ENCODE measurements around the genes TP53AIP1 and NFRKB.

GRCh38 chr11:128909454-128910045, 18.4 kb downstream of the KCNJ5 start:
CAGE:
- cytosol, long polyA minus RNA = start-site peak on the plus strand at chr11:128909696-128909700, 7 reads
- cytosol, long polyA plus RNA = no peak
- long polyA plus RNA = start-site peak on the plus strand at chr11:128909680-128909696, 22 and 20 reads in 2 replicates
- nucleus, long polyA minus RNA = start-site peak on the plus strand at chr11:128909657-128909718, 12 reads
- nucleus, long polyA plus RNA = start-site peak on the plus strand at chr11:128909656-128909691, 8 and 10 reads in 2 replicates; start-site peak on the plus strand at chr11:128909755-128909826, 6 and 12 reads in 2 replicates

DNA sequence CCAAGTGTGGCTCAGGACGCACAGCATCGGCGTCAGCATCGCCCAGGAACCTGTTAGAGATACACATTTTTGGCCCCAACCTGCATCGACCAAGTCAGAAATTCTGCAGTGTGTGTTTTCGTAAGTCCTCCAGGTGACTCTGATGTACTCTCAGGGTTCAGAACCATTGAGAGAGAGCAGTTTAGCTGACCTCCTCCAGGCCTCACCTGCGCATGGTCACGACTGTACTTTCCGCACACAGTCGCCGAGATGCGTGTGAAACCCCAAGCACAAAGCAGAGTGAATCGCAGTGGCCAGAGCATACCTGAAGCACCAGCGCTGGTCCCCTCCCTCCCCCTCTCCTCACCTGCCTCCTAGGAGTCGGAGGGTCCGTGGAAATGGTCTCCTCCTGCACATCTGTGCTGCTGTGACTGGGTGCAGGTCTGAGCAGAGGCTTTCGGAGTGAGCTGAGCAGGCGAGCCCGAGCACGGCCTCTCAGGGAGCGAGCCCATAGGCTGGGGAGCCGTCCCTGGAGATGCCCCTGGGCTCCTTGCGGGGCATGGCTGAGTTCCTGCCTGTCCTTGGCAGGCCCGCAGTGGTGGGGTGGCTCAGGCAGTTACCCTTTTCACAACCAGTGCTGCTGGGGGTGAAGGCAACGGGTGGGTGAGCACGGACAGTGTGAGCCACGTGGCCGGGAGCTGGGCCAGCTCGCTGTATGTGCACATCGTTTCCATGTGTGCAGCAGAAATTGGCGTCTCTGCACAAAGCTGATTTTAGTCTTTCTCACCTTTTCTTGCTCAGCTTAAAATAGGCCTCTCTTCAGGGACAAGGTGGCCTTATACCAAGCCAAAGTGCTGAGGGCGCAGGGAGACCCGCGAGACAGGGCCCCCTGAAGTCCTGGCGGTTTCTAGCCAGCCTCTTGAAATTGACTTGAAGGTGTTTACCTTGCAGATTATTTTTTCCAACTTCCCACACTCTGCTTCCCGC, at the start of gene TP53AIP1:
Gene TP53AIP1 (minus strand): TSS at position 424 of the 966 bp plus-strand sequence.
CAGE:
- cytosol, long polyA minus RNA = start-site peak on the minus strand centred at position 432 of the sequence, 17 bp wide, 18 reads
- cytosol, long polyA plus RNA = no peak
- long polyA plus RNA = no peak
- nucleus, long polyA minus RNA = no peak
- nucleus, long polyA plus RNA = no peak

GRCh38 chr11:129282582-129282865, 90.4 kb upstream of the ARHGAP32 start:
CAGE:
- cytosol, long polyA minus RNA = no peak
- cytosol, long polyA plus RNA = no peak
- long polyA plus RNA = no peak
- nucleus, long polyA minus RNA = no peak
- nucleus, long polyA plus RNA = no peak

GRCh38 chr11:129368963-129369456, 6.6 kb upstream of the BARX2 start:
CAGE:
- cytosol, long polyA minus RNA = no peak
- cytosol, long polyA plus RNA = no peak
- long polyA plus RNA = no peak
- nucleus, long polyA minus RNA = no peak
- nucleus, long polyA plus RNA = no peak

GRCh38 chr11:129369537-129370018, 6.1 kb upstream of the BARX2 start:
CAGE:
- cytosol, long polyA minus RNA = no peak
- cytosol, long polyA plus RNA = no peak
- long polyA plus RNA = no peak
- nucleus, long polyA minus RNA = no peak
- nucleus, long polyA plus RNA = no peak

CAGE:
- cytosol, long polyA minus RNA = no peak
- cytosol, long polyA plus RNA = no peak
- long polyA plus RNA = no peak
- nucleus, long polyA minus RNA = no peak
- nucleus, long polyA plus RNA = no peak
Observed at GRCh38 chr11:129374879-129375322, 747 bp upstream of the BARX2 start.

DNA sequence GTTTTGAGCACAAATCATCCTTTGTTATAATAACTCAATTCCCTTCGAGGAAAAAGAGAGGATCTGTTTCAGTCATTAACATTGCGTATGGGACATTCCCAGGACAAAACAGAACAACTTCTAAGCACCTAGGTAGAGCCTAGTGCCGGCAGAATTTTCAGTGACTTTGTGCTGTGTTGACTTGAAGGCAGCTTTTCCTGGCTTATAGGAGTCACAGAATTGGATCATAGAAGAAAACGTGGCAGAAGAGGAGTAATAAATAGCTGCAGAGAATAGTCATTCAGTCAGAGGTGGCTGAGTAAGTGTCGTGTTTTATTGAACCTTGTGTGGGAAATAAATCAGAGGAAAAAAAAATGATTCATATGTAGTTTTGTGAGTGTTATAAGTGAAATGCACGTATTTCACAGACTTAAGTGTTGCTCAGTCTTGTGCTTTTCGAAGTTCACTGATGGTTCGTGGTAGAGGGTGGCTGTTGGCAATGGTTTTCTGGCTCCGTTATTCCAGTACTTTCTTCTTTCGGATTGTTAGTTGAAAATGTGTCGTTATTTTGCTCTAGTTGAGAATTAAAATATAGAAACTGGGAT, 2.1 kb downstream of the BARX2 start:
CAGE:
- cytosol, long polyA minus RNA = no peak
- cytosol, long polyA plus RNA = no peak
- long polyA plus RNA = no peak
- nucleus, long polyA minus RNA = no peak
- nucleus, long polyA plus RNA = no peak

CAGE:
- cytosol, long polyA minus RNA = no peak
- cytosol, long polyA plus RNA = no peak
- long polyA plus RNA = no peak
- nucleus, long polyA minus RNA = no peak
- nucleus, long polyA plus RNA = no peak
Observed at GRCh38 chr11:129803388-129803961, 12.2 kb upstream of the TMEM45B start.

DNA sequence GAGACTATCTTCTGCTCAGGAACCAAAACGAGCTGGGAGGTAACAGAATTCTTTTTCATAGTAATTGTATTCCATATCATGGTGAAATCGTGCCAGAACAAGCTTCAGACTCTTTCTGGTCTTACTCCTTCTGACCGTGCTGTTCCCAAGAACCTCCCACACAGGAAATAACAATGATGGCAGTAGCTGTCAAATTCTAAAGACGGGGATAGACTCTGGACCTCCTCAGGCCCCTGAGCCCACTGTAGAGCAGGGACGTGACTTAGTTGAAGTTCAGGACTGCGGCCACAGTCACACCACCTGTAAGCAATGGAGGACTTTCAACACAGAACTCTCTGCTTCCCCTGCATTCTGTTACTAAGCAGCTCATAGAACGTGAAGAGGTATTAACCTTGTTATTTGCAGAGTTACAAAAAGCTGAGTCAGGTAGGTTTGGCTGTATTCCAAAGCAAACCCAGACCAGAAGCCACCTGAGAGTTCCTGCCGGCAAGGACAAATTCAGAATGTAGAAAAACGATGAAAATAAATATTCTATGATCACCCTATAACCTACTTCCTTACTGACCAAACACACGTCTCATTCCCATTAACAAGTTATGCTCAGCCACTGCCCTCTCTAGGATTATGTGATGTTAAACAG, 12.7 kb downstream of the TMEM45B start:
CAGE:
- cytosol, long polyA minus RNA = no peak
- cytosol, long polyA plus RNA = no peak
- long polyA plus RNA = no peak
- nucleus, long polyA minus RNA = no peak
- nucleus, long polyA plus RNA = no peak

DNA sequence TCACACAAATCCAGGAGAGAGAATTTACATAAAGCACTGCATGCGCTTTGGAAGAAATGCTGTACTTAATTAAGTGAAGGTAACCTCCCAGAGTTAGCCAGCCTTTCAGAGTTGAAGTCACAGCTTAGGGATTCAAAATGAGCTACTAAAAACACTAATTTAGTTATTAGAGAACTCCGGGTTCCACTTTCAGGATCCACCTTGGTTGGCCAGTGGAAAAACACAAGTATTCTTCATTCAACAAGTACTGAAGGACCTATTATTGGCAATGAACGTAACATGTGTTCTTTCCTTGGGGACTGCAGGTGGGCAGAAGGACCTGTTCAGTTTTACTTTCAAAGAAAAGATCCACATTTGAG, 34.7 kb downstream of the NFRKB start:
CAGE:
- cytosol, long polyA minus RNA = no peak
- cytosol, long polyA plus RNA = no peak
- long polyA plus RNA = no peak
- nucleus, long polyA minus RNA = no peak
- nucleus, long polyA plus RNA = no peak

DNA sequence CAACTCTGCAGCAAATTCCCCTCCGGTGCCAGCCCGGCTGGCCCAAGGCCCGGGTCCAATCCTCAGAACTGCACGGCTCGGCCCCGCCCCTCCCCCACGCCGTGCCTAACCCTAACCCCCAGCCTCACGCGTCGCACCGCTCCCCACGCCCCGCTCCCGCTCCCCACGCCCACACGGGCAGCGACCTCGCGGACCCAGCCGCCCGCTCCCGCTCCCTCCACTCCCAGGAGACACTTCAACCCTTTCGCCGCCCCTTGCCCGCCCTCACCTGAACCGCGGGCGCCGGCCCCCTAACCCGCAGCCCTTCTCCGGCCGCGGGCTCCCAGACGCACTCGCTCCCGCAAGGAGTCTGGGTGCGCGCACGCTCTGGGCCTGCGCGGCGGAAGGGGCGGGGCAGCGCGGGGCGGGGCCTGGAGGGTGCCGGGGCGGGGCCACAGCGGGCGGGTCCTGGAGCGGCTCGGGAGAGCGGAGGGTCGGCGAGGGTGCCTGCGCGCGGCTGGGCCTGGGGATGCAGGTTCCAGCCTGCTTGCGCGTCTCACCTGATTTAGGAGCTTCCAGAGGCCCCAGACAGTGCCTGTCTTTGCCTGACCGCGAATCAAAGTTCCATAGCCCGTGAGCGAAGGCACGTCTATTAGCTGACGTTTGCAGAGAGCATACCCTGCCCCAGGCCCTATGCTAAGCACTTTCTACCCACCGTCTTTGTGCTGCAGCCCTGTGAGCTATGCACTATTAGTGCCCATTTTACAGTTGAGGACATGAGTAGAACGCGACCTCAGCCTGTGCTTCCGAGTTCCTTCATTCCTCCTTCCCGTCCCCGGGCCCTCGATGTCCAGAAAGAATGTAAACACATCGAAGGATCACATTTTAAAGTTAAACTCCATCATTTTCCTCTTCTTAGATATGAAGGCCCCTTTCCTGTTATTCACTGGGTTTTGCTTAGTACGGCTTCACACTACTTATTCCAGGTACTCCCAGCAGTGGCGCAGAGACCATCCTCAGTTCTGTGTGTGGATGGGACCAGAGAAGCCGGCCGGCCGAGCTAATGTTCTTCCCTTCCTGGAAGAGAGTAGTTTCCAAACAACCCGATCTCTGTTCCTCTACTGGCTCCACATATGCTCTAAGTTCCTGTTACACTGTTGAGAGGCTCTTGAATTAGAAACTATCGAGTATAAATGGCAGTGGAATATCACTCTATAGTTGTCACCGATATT, at the start of gene NFRKB:
Gene NFRKB (minus strand): TSS at position 351 of the 1,211 bp plus-strand sequence.
CAGE:
- cytosol, long polyA minus RNA = no peak
- cytosol, long polyA plus RNA = no peak
- long polyA plus RNA = start-site peak on the minus strand centred at position 297 of the sequence, 40 bp wide, 24 and 53 reads in 2 replicates
- nucleus, long polyA minus RNA = no peak
- nucleus, long polyA plus RNA = no peak

GRCh38 chr11:129931976-129932516, 36.7 kb upstream of the NFRKB start:
CAGE:
- cytosol, long polyA minus RNA = no peak
- cytosol, long polyA plus RNA = no peak
- long polyA plus RNA = no peak
- nucleus, long polyA minus RNA = no peak
- nucleus, long polyA plus RNA = no peak

DNA sequence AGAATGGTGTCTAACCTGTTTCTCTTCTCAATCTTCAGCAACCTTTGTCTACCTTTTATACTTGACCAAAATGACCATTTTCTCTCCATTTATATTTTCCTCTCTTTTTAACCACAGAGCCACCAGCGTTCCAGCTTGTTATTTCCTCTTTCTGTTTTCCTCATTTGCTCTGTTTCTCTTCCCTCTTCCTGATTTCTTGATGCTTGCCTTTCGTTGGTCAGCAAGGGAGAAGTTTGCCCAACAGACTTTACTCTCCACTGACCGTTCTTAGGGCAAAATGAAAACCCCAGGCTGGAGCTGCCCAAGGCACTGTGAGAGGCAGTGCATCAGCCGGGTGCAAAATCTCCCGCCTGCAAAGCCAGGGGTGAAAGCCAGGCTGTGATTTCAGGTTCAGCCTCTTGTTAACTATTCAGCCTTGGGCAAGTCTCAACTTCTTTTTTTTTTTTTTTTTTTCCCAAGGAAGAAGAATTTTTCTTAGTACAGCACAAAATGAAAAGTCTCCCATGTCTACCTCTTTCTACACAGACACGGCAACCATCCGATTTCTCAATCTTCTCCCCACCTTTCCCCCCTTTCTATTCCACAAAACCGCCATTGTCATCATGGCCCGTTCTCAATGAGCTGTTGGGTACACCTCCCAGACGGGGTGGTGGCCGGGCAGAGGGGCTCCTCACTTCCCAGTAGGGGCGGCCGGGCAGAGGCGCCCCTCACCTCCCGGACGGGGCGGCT, 26.0 kb upstream of the APLP2 start:
CAGE:
- cytosol, long polyA minus RNA = no peak
- cytosol, long polyA plus RNA = no peak
- long polyA plus RNA = no peak
- nucleus, long polyA minus RNA = no peak
- nucleus, long polyA plus RNA = no peak

CAGE:
- cytosol, long polyA minus RNA = no peak
- cytosol, long polyA plus RNA = no peak
- long polyA plus RNA = no peak
- nucleus, long polyA minus RNA = no peak
- nucleus, long polyA plus RNA = no peak
Observed at GRCh38 chr11:130050302-130050745, 19.4 kb upstream of the APLP2 start.

DNA sequence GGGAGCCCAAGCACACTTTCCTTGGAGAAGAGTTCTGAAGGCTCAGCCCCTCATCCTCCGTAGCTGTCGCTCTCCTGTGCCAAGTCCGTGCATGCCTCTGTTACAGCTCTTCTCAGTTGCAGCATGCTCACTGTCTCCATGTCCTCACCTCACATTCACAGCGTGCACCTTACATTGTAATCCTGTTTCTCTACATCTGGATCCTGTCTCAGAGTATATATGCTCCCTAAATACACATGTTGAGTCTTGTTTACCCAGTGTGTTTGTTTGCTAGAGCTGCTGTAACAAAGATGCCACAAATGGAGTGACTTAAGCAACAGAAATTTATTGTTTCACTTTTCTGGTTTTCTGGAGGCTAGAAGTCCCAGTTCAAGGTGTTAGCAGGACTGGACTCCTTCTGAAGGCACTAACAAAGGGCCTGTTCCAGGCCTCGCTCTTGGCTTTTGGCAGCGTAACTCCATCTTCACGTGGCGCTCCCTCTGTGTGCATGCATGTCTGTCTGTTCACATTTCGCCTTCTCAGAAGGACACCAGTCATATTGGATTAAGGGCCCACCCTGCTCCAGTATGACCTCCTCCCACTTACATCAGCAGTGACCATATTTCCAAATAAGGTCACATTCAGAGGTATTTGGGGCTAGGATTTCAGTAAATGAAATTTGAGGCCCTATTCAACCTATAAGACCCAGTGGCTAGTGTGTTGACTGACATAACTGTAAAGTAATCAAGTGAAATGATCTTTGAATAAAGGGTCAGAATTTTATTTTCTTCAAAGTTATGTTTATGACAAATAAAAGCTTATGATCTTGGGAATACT, 19.9 kb downstream of the APLP2 start:
CAGE:
- cytosol, long polyA minus RNA = no peak
- cytosol, long polyA plus RNA = no peak
- long polyA plus RNA = no peak
- nucleus, long polyA minus RNA = no peak
- nucleus, long polyA plus RNA = no peak

GRCh38 chr11:130121405-130122048, 38.1 kb upstream of the ST14 start:
CAGE:
- cytosol, long polyA minus RNA = no peak
- cytosol, long polyA plus RNA = no peak
- long polyA plus RNA = no peak
- nucleus, long polyA minus RNA = start-site peak on the plus strand at chr11:130121614-130121722, 801 reads
- nucleus, long polyA plus RNA = no peak

DNA sequence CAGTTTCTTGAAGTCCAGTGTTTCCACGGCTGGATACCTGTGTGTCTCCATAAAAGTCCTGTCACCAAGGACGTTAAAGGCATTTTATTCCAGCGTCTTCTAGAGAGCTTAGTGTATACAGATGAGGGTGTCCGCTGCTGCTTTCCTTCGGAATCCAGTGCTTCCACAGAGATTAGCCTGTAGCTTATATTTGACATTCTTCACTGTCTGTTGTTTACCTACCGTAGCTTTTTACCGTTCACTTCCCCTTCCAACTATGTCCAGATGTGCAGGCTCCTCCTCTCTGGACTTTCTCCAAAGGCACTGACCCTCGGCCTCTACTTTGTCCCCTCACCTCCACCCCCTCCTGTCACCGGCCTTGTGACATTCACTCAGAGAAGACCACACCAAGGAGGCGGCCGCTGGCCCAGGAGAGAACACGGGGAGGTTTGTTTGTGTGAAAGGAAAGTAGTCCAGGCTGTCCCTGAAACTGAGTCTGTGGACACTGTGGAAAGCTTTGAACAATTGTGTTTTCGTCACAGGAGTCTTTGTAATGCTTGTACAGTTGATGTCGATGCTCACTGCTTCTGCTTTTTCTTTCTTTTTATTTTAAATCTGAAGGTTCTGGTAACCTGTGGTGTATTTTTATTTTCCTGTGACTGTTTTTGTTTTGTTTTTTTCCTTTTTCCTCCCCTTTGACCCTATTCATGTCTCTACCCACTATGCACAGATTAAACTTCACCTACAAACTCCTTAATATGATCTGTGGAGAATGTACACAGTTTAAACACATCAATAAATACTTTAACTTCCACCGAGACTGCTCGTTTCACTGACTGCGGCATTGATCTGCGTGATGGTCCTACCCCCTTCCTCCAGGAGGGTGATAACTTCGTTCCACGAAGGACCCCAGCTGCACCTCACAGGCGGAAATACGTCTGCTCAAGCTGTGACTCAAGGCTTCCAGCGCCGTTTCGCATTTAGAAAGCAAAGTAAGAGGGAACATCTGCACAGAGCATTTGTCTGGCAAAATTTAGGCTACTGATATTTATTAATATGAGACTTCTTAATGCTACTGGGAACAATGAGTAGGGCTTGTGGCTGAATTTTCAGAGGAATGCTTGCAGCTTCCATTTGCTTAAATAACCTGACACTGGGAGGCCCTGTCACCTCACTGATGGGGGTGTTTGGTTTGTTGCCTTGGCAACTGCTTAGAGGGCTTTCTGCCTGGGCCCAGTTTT, 15.2 kb upstream of the ST14 start:
CAGE:
- cytosol, long polyA minus RNA = no peak
- cytosol, long polyA plus RNA = no peak
- long polyA plus RNA = no peak
- nucleus, long polyA minus RNA = no peak
- nucleus, long polyA plus RNA = start-site peak on the plus strand centred at position 572 of the sequence, 391 bp wide, 4,162 and 616 reads in 2 replicates

CAGE:
- cytosol, long polyA minus RNA = no peak
- cytosol, long polyA plus RNA = no peak
- long polyA plus RNA = no peak
- nucleus, long polyA minus RNA = no peak
- nucleus, long polyA plus RNA = no peak
Observed at GRCh38 chr11:130209225-130209774, 49.7 kb downstream of the ST14 start.

DNA sequence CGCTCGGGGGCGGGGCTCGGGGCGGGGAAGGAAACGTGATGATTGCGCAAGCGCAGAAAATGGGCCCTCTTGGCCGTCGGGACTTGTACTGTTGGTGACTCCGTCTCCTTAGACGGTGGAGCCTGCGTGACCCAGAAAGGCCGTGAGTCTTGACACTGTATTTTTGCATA, 142 bp upstream of the ZBTB44 start:
CAGE:
- cytosol, long polyA minus RNA = no peak
- cytosol, long polyA plus RNA = no peak
- long polyA plus RNA = no peak
- nucleus, long polyA minus RNA = no peak
- nucleus, long polyA plus RNA = no peak

GRCh38 chr11:130315408-130315715, 645 bp upstream of the ZBTB44 start:
CAGE:
- cytosol, long polyA minus RNA = no peak
- cytosol, long polyA plus RNA = no peak
- long polyA plus RNA = no peak
- nucleus, long polyA minus RNA = no peak
- nucleus, long polyA plus RNA = no peak

Measured in keratinocyte (primary cell).